CD14-positive monocyte (primary cell): ENCODE measurements around a stretch of chr13.

- CAGE, long polyA plus RNA = no peak
Observed at GRCh38 chr13:29994803-29995414, 144.5 kb upstream of the UBL3 start.

DNA sequence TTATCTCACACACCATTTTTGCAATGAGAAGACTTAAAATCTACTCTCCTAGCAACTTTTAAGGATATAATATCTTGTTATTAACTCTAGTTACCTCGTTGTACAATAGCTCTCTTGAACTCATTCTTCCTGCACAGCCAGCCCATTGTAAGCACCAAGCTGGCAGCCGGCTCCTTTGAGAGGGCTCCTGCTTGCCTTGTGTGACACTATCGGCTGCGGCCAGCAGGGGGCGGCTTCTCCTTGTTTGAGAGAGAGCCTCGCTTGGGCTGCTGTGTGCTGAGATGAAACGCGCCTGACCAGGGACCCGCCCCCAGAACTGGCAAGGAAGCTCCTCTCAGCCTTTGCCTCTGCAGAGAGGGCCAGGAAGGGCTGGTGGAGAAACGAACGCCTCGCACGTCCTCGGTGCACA, 174.8 kb downstream of the KATNAL1 start:
- CAGE, long polyA plus RNA = no peak

DNA sequence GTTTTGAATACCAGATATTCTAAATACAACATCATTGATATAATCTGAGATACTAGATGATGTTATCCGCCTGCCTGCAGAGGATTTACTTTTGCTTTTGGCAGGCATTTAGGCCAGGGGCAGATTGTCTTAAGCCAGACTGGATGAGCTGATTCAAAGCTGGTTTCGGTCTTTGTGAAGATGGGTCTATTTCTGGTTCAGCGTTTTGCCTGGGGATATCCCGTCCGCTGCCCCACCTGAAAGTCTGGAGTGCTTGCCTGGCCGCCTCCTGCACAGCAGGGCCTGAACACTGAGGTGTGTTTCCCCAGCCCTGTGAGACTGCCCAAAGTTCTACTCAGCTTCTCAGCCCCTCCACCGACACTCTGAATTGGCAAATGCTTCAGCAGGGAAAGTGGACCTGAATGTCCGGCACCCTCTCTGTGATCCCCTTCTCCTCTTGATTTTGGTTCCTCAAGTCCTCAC, 149.7 kb downstream of the KATNAL1 start:
- CAGE, long polyA plus RNA = no peak

GRCh38 chr13:30295848-30296189, 11.5 kb downstream of the KATNAL1 start:
- CAGE, long polyA plus RNA = no peak

DNA sequence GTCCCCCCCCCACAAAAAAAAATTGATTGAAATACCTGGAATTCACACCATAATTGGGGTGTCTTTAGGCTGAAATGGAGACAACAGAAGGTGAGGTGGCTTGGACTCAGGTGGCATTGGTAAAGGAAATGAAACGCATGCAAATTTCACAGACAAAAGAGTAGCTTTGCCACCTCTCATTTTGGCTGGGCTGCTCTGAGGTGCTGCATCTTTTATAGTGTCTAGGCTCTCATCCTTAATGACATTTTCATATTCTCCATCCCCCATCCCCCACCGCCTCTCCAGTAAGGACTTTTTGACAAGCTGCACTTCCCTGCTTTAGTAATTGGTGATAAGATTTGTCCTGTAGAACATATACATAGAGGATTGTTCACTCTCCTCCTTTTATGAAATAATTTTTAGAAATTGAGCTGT, 7.0 kb downstream of the UBE2L5 start:
- CAGE, long polyA plus RNA = no peak

GRCh38 chr13:30442989-30443473, 20.7 kb downstream of the UBE2L5 start:
- CAGE, long polyA plus RNA = no peak

- CAGE, long polyA plus RNA = no peak
Observed at GRCh38 chr13:30466038-30466789, 478 bp upstream of the HMGB1 start.

DNA sequence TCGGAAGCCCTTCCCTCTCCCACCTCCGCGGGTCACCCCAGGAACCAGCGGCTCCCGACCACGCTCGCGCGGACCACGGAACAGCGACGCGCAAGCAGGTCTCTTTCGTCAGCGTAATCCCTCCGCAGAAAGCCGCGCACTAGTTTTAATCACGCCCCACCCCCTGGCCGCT, 367 bp upstream of the USPL1 start:
- CAGE, long polyA plus RNA = no peak

DNA sequence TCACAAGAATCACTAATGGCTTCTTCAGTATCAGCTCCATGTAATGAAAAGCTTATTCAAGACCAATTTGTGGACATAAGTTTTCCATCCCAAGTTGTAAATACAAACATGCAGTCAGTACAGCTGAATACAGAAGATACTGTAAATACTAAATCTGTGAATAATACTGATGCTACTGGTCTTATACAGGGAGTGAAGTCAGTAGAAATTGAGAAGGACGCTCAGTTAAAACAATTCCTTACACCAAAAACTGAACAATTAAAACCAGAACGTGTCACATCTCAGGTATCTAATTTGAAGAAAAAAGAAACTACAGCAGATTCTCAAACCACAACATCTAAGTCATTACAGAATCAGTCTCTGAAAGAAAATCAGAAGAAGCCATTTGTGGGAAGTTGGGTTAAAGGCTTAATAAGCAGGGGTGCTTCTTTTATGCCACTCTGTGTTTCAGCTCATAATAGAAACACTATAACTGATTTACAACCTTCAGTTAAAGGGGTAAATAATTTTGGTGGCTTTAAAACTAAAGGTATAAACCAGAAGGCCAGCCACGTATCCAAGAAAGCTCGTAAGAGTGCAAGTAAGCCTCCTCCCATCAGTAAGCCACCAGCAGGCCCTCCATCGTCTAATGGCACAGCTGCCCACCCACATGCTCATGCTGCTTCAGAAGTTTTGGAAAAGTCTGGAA, 40.4 kb downstream of the USPL1 start:
- CAGE, long polyA plus RNA = no peak

DNA sequence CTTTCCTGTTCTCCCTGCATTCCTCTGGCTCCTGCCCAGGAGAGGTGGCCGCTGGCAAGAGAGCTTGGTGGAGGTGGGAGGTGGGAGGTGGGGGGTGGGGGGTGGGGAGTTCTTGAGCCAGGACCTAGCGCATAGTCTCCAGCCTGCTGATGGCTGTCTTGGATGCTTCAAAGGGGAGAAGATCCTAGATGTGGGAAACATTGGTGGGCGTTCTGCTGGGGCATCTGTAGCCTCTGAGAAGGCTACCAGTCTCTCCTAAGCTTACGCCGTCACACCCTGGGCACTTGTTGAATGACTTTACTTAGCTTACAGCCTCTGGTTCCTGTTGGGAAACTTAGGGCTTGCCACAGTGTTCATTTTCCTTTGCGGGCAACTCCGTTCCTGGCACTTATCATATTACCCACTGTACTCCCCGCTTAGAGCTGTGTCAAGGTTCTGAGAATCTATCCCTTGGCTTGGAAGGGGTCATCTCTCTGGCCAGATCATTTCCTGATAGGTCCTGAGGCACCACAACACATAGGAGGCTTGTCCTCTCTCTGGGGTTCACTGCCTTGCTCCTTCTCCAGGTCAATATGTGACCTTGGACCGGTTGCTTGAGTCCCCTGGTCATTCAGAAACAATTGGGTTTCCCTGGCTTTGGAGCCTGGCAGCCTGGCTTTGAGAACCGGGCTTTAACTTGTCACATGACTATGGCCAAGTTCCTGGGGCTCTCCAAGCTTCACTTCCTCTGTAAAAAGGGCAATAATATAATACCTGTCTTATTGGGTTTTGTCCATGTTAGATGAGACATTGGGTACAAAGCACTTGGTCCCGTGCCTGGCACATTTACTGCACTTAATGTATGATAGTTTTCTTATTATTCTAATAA, 20.6 kb upstream of the ALOX5AP start:
- CAGE, long polyA plus RNA = no peak

GRCh38 chr13:30718854-30719529, 16.4 kb upstream of the ALOX5AP start:
- CAGE, long polyA plus RNA = no peak

DNA sequence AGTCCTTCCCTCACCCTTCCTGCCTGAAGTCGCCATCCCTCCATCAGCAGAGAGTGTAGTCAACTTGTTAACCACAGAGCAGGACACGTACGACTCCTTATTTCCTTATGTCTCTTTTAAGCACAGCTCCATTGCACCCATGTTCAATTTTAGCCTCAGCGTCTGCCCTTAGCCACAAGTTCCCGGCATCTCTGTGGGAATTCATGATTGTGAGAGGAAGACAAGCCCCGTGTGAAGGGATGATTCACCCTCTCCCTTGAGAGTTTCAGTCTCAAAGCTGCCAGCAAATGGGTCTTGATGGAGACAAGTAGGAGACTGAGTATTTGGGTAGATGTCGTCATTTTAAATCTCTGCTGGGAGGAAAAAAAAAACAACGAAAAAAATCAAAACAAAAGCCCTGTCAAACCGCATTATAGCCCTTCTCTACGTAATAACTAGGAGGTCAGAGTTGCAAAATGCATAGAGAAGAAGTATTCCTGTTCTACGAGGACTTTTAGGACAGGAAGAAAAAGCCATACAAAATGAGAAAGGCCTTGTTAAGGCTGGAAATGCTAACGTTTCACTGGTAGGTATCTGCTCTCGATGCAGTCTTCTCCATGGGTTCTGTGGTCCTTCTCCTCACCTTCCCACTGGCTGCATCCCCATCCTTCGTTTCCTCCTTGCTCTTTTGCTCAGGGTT, 58.1 kb upstream of the MEDAG start:
- CAGE, long polyA plus RNA = no peak

GRCh38 chr13:30855439-30855766, 50.7 kb upstream of the MEDAG start:
- CAGE, long polyA plus RNA = no peak

DNA sequence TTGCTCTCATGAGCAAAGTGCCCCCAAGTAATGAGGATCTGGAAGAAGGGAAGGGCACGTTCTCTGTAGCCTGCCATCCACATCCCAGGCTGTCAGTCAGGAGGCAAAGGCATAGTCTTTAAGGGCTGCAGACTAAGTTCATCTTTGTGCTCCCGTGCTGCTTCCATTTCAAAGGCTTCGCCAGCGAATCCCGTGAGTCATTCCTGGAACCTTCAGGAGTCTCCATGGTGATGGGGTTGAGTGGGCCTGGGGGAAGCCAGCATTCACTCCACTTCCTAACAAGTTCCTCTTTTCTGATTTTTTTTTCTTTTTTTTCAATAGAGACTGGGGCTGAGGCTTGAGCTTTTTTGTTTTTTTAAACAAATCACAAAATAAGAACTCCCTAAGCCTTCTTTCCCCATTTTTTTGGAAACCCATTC, 33.0 kb upstream of the MEDAG start:
- CAGE, long polyA plus RNA = no peak

- CAGE, long polyA plus RNA = no peak
Observed at GRCh38 chr13:31045630-31046355, 113.3 kb downstream of the TEX26 start.

GRCh38 chr13:31983580-31984084, 47.9 kb upstream of the FRY start:
- CAGE, long polyA plus RNA = no peak

DNA sequence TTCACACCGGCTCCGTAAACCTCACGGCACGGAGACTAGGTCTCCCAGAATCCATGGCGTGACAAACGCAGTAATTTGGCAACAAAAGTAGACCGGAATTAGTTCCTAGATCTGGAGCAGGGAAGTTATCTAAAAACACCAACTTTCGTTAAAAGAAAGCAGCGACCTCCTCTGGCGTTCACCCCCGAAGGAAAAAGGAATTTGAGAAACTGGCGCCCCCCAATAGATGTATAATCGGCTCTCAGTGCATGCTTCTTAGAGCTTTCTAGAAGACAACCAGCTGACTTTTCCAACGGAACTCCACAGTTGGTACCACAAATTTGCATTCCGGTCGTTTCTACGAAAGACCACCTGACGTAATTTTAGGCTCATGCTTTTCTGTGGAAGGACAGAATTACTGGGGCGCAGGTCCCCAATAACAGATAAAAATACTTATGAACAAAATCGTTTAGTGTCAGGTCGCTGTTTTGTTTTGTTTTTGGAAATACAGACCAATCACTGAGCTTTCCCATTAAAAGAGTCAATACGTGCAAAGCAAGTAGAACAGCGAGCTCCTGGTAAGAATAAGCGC, 356 bp upstream of the N4BP2L2 start:
- CAGE, long polyA plus RNA = no peak

GRCh38 chr13:33033117-33033945, 17.1 kb downstream of the KL start:
- CAGE, long polyA plus RNA = no peak

DNA sequence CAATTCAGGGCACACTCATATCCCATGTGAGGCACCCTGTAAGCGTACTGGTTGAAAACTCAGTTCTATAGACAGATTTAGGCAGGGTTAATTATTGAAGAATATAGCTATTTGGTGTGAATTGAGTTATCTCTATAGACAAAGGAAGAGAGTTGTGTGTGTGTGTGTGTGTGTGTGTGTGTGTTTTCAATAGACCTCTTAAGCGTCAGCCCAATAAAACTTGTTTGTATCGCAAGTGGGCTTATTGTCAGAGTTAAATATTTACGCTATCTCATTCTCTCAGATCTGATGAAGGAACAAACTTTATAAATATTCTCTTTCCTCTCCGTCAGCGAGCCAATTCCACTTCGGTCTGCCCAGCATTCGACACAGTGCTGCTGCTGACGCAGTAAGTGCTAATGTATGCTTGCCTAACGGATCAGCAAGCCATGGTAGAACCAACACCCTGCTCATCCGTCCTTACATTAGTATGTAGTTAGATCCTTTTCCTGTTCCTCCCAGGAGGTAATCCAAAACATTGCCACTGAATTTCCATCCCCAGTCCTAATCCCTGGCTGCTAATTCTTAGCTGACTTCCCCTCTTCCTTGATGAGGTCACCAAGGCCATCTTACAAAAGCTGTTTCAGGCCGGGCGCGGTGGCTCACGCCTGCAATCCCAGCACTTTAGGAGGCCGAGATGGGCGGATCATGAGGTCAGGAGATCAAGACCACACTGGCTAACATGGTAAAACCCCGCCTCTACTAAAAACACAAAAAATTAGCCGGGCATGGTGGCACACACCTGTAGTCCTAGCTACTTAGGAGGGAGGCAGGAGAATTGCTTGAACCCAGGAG, 88.1 kb downstream of the STARD13 start:
- CAGE, long polyA plus RNA = no peak

DNA sequence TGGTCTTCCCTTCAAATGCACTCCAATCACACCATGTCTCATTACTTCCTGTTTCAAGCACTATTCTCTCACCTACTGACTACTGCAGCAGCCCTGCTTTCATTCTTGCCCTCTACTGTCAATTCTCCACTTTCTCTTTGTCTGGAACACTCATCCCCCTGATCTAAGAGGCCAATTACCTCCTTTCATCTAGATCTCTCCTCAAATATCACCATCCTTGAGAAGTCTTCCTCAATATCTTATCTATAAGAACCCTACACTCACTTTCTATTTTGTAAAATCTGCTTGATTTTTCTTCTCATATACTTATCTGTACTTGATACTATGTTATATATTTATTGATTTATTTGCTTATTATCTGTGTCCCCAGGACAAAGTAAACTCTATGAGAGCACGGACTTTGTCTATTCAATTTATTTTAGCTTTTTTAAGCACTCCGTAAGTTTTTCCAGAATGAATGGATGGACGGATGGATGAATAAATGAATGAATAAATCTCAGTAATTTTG, 31.9 kb upstream of the STARD13 start:
- CAGE, long polyA plus RNA = no peak